GM19240 (cell line): ENCODE data around the genes PCDHA2, PCDHB8, PCDHGA4, PCDHGA5, PCDHGC3, FCHSD1 and ARAP3.

- RRBS, result no CpG with 5 or more reads among the region's 24 CpGs
Observed at GRCh38 chr5:140725585-140726293, 25.5 kb downstream of the ZMAT2 start.

DNA sequence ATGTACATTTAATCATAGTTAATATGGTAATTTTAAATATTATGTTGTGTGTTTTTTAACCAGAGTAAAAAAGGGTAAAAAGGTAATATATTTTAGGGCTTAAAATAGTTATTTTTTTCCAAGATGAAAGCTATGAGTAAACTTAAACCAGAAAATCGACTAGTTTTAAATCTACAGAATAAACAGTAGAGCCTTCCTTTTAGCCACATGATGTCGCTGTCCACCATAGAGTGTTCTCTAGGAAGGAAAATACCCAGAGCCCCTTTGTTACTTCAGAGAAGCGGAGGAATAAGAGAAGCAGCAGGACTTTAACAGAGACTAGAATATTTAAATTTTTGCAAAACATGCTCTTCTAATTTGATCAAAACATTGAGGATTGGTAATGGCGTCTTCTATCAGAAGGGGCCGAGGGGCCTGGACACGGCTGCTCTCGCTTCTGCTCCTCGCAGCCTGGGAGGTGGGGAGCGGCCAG lies at the start of gene PCDHA2:
Gene PCDHA2, plus strand, starts transcription at position 270 of the 472 bp plus-strand sequence.
- RRBS, result no CpG with 5 or more reads among the region's 9 CpGs

DNA sequence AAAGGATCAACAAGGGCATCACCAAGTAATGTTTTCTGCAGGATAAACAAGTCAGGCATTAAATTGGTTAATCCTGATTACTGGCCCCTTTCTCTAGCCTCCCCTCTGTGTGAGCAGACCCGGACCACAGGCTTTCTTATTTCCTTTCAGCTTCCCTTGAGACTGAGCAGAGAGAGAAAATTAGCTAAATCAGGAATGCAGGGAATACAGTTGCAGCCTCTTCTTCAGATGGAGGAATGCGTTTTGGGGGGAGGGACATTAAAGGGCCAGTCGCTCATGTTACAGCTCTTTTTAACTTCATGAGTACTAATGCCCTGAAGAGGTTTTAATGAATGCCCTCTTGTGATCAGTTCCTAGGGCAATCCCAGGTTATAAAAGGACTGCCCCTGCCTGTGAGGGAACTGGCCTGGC lies 19.9 kb downstream of the PCDHAC2 start:
- RRBS, result no CpG with 5 or more reads among the region's 3 CpGs

- RRBS, result no CpG with 5 or more reads among the region's 20 CpGs
Observed at GRCh38 chr5:141177449-141178261, at the start of gene PCDHB8. TSS of gene PCDHB8 (plus strand) at chr5:141177790.

GRCh38 chr5:141200351-141201185 lies 1.1 kb downstream of the PCDHB11 start:
- RRBS, result no CpG with 5 or more reads among the region's 24 CpGs

DNA sequence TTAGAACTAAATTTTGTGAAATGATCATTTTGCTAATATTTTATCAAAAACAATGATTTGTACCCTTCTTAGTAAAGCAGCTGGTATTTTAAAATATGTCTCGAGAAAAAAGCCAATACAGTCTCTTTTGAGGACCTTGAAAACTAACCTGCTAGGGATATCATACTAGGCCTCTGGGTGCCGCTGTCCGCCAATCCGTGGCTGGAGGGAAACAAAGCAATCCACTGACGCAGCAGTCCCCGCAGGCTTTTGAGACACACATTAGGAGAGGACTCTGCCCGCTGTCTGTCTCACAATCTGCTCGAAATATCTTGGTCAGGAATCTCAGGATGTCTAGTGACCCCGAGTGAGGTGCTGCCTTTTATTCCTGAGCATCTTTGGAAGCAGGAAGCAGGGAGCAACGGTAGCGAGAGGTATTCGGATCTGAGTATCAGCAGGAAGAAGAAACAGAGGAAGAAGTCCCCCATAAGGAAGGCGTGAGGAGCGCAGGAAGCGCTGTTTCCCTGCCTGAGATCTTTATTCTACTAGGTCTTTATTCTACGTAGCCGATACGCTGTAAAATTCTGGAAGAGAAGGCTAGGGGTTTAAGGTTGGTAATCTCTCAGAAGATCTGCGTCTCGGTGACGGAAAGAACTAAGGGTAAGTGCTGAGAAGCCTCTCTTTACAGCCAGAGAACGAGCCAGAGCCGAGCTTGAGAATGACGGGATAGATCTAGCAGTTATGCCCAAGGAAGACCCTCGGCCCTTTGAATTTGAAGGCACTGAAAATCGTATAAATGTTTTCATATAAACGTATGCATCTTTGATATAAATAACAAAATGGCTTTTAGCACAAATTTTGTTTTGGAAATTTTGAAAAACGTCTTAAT lies 4.1 kb upstream of the PCDHGA1 start:
- RRBS, result no CpG with 5 or more reads among the region's 28 CpGs

DNA sequence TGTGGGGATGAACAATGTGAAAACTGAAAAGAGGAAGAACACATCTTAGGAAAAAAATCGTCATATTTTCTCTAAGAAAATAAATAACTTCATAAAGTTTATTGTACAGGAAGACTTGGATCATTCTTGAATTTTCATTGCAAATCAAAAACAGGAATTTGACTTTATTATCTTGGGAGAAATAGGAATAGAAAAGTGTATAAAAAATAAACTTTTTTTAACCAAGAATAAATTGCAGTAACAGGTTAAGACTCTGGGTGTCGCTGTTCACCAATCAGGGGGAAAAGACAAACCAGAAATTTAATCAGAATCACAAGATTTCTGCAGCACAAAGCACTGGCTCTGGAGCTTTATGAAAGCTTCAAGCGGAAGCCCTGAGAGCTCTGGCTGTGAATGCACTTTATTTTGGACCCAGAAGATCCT lies at the start of gene PCDHGA4:
Gene PCDHGA4, plus strand, starts transcription at position 307 of the 423 bp plus-strand sequence.
- RRBS, result no CpG with 5 or more reads among the region's 3 CpGs

DNA sequence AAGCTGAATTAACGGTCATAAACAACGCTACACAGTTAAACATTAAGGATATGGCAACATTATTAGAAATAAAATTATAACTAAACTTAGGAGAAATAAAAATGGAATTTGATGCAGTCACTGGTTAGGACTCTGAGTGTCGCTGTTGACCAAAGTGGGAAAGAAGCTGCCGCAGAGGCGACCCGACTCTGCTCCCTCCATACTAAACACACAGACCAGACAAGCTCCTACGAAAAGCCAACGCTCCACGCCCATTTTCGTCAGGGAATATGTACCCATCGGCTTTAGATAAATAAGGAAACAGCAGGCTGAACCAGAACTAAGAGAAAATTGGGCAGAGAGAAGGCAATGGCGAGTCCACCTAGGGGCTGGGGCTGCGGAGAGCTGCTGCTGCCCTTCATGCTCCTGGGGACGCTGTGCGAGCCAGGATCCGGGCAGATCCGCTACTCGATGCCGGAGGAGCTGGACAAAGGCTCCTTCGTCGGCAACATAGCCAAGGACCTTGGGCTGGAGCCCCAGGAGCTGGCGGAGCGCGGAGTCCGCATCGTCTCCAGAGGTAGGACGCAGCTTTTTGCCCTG lies at the start of gene PCDHGA5:
Gene PCDHGA5, plus strand, starts transcription at position 180 of the 579 bp plus-strand sequence.
- RRBS, result no CpG with 5 or more reads among the region's 27 CpGs

DNA sequence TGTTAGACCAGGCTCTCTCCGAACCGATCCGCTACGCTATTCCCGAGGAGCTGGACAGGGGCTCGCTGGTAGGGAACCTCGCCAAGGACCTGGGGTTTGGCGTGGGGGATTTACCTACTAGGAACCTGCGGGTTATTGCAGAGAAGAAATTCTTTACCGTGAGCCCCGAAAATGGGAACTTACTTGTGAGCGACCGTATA lies 323 bp downstream of the PCDHGB3 start:
- RRBS, result no CpG with 5 or more reads among the region's 13 CpGs

DNA sequence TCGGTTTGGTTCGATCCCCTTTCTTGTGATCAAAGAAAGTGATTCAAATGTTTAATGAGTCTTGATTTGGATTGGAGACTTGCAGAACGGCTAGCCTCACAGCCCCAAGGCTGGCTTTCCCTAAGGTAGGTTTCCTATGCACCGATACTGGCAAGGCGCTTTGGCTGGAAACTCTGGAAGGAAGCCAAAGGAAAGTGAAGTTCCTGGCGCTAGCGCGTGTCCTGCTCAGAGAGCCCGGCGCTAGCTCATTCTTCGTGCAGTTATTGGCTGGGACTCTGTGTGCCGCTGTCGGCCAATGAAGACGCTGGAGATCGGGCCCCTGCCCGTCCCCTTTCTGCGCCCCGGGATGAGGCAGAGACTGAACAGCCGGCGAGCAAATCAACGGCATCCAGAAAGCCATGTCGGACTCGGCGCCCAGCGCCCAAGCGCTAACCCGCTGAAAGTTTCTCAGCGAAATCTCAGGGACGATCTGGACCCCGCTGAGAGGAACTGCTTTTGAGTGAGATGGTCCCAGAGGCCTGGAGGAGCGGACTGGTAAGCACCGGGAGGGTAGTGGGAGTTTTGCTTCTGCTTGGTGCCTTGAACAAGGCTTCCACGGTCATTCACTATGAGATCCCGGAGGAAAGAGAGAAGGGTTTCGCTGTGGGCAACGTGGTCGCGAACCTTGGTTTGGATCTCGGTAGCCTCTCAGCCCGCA lies at the start of gene PCDHGC3:
Gene PCDHGC3, plus strand, starts transcription at position 354 of the 697 bp plus-strand sequence.
- RRBS, result 3% methylated on average over 14 of the region's 40 CpGs

DNA sequence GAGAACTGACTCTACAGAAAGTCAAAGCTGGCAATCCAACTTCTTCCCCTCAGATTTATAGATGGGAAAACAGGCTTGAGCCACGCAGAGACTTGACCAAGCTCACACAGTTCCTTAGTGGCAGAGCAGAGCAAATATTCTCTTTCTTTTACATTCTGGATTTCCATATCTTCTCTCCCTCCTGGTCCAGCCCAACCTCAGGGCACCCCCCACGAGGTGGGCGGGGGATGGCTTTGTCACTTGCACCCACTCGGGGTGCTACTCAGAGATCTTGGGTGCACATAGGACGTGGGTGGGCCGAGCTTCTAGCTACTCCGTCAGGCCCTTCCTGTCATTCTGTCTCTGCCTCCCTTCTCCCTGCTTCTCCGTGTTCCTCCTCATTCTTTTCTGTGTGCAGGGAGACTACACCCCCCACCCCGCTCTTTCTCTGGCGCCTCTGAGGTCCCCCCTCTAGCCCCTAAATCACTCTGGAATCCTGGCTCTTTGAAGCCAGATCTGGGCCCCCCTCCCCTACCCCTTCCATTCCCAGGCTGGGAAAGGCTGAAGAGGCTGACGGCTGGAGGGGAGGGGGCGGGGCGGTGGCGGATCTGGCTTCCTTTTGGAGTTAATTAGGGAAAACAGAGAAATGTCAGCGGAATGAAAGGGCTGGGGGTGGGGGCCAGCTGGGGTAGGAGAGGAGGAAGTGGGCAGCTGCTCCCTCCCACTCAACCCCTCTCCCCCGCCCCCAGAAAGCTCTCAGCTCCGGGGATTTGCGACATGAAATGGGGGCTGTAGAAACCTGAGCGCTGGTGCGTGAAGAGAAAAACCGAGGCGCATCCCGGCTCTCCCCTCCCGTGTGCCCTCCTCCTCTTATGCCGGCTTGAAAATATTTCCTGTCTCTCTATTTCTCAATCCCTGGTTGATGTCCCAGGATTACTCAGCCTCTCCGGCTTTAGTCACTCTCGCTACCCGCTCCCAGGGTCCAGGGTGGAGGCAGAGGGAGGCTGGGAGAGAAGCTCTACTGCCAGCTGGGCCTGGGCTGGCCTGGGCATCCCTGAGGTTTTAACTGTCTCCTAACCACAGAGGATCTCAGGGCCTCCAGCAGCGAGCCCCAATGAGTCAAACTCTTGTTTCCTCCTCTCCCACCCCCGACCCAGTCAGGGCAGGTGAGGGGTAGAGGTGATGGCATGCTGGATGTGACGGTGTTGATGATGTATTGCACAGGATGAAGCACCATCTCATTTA lies 19.9 kb downstream of the PCDHGC5 start:
- RRBS, result 3% methylated on average over 7 of the region's 31 CpGs

DNA sequence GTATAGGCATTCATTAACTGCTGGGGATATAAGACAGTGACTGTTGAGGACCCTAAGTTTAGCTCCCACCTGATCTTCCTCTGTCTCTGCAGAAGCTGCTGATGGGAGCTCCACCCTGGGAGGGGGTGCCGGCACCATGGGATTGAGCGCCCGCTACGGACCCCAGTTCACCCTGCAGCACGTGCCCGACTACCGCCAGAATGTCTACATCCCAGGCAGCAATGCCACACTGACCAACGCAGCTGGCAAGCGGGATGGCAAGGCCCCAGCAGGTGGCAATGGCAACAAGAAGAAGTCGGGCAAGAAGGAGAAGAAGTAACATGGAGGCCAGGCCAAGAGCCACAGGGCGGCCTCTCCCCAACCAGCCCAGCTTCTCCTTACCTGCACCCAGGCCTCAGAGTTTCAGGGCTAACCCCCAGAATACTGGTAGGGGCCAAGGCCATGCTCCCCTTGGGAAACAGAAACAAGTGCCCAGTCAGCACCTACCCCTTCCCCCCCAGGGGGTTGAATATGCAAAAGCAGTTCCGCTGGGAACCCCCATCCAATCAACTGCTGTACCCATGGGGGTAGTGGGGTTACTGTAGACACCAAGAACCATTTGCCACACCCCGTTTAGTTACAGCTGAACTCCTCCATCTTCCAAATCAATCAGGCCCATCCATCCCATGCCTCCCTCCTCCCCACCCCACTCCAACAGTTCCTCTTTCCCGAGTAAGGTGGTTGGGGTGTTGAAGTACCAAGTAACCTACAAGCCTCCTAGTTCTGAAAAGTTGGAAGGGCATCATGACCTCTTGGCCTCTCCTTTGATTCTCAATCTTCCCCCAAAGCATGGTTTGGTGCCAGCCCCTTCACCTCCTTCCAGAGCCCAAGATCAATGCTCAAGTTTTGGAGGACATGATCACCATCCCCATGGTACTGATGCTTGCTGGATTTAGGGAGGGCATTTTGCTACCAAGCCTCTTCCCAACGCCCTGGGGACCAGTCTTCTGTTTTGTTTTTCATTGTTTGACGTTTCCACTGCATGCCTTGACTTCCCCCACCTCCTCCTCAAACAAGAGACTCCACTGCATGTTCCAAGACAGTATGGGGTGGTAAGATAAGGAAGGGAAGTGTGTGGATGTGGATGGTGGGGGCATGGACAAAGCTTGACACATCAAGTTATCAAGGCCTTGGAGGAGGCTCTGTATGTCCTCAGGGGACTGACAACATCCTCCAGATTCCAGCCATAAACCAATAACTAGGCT lies 22.4 kb downstream of the PCDHGC5 start:
- RRBS, result no CpG with 5 or more reads among the region's 16 CpGs

GRCh38 chr5:141529495-141529810 lies 40.6 kb downstream of the PCDHGC5 start:
- RRBS, result no CpG with 5 or more reads among the region's 4 CpGs

DNA sequence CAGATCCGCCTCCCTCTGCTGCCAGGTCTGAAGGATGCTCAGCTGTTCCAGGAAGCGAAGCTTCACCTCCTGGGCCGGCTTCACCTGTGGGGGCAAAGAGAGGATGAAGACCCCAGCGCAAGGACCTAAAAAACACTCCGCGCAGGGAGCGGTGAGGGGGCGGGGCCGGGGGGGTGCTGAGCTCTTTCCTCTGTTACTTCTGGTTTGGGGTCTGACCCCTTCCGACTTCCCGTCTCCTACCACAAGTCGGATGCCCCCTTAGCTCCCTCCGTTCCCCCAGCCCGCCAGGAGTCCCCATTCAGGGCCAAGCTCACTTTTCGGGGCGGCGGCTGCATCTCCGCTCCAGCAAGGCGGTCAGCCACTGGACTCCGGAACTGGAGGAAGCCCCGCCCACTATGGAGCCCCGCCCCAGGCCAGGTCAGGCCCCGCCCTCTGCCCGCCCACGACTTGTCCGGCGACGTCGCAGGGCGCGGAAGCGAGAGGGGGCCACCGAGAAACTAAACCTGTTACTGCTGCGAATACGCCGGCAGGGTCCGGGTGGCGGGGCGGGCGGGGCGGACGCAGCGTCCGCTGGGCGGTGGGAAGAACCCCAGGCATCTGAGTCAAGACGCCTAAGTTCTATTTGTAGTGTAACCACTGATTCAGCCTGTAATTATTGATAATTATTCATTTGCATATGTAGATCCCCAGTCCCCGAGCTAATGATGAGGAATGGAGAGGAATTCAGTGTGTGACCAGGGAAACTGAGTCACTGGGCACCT lies at the start of gene FCHSD1:
Gene FCHSD1, minus strand, starts transcription at position 385 of the 761 bp plus-strand sequence.
- RRBS, result 2% methylated on average over 22 of the region's 47 CpGs

- RRBS, result 4% methylated on average over 26 of the region's 80 CpGs
Observed at GRCh38 chr5:141681643-141682760, at the start of gene ARAP3. TSS of gene ARAP3 (minus strand) at chr5:141682230.

DNA sequence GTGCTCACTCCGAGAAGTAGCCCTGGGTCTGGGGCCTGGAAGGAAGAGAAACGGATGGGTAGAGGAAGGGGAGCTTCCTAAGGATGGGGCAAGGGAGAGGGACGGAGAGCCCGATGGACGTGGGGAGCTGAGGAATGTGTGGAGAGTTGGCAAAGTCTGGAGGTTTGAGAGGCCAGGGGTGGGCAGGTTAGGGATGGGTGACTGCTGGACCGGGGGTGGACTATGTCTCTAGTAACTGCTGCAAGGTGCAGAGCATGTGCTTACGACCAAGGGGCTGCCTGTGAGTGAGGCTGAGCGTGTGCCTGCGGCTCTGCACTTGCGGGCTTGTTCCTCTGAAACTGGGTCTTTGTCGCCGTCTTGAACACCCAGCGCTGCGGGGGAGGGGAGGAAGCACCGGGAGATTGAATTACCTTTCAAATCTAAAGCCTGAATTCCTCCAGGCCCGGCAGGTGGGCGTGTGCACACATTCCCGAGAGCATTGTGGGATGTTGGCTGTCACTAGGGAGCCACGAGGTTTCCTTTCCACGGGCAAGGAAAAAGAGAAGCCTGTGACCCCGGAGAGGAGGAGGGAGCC lies 76.5 kb upstream of the ARAP3 start:
- RRBS, result no CpG with 5 or more reads among the region's 21 CpGs

- RRBS, result 5% methylated on average over 12 of the region's 31 CpGs
Observed at GRCh38 chr5:141878104-141878331, 192 bp downstream of the PCDH1 start.

GRCh38 chr5:141941894-141942990 lies 15.8 kb downstream of the PCDH12 start:
- RRBS, result no CpG with 5 or more reads among the region's 16 CpGs

DNA sequence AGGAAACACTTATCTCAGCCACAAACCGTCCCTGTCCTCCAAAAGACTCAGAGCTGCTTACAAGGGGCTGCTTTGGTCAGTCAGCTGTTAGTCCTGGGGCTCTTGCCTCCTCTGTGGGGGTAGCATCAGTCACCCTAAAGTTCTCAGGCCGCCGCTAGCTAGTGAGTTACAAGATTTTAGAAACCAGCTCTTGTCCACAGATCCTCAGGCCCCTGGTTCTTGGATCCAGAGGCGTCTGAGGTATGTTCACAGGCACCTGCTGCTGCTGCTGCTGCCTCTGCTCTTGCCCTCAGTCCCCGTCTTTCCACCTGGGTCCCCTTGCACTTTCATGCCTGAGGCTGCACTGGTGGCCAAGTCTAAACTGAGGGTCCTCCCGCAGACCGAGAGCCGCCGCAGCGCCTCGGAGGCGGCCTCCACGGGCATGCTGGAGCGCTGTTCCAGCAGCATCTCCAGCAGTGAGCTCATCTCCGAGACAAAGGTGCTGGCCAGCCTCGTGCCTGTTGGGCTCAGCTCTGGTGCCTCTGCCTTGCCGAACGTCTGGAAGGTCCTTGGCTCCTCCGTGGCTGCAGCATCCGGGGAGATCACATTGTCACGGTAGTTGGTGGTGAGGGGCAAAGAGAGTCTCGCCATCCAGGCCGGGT lies 12.7 kb downstream of the PCDH12 start:
- RRBS, result 81% methylated on average over 4 of the region's 23 CpGs

DNA sequence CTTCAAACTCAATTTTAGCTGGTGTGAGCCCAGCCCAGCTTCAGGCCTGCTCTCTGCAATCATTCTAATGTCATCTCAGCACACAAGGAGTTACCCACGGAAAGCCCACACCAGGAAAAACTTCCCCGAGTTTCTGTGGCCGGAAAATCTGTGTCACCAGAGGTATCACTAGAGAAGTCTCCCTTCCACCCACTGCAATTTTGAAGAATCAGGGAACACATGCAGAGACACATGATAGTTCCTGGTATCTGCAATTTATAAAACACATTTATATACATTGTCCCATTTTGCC lies 13.5 kb upstream of the NDFIP1 start:
- RRBS, result no CpG with 5 or more reads among the region's 3 CpGs